Tongue (tissue), 2 donors: ENCODE measurements around a stretch of chr10.

DNA sequence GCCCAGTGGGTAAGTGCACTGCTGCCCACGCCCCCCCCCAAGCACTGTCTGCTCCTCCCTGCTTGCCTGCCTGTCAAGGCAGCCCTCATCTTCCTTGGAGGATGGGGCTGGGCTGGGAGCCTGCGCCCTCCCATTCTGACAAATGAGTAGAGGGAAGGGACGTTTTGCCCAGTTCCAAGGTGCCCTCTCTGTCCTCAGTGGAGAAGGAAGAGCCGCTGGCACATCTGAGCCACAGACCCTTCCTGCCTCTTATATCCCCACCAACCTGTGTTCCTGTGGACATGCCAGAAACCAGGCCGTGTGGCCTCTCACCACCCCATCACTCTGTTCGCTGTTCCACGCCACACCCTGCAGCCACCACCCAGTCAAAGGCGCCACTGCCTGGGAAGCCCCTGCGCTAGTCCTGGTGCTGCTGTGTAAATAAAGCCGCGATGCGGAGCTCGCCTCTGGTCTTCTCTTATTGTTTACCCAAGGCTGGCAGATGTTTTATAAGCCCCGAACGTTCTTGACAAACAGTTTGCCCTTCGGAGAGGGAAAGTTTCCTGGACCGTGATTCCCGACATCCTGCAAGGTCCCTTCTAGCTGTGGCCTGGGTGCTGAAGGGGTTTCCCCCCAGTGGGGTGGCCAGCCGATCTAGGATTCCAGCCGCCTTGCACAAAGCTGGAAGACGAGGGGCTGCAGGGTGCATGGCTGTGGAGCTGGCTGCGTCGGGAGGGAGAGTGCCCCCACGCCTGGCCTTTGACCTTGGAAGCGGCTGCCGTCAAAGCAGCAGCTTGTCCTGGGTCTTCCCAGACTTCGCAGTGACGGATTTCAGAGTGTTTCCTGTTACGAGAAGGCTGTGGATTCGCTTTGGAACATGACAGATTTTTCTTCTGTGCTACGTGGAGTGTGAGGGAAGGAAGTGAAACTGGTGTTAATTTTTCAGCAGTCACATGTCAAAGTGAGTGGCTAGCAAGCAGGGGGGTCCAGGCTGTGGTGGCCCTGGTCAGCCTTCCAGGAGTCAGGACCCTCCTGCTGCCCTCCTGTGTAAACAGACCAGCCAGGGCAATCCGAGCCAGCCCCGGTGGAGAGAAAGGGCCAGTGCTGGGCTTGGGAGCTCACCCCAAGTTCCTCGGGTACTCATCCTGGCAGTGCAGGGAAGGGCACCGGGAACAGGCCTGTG lies 61.5 kb downstream of the LHPP start:
- RAMPAGE, long total RNA = no peak

DNA sequence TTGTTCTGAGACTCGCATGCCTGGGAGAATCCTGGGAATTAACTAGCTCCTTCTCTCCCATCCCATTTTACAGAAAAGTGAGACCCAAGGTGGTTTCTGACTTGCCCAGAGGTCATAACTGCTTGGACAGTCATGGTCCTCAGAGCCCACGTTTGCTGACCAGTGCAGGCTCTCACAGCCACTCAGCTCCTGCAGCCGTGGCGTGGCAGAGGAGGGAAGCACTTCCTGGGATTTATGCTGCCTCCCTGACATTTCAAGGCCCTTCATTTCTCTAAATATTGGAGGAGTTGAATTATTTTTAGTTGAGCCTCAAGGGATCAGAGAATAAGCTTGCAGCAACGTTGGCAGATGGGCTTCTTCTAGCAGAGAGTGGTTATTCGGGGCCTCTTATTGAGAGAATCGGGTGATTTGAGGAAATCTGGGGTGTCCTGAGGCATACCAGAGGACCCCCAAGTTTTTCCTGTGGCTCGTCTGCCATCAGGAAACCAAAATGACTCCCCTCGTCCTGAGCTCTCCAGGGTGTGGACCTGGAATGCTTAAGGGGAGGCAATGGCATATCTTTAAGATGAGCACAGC lies 77.1 kb downstream of the LHPP start:
- RAMPAGE, long total RNA = no peak

DNA sequence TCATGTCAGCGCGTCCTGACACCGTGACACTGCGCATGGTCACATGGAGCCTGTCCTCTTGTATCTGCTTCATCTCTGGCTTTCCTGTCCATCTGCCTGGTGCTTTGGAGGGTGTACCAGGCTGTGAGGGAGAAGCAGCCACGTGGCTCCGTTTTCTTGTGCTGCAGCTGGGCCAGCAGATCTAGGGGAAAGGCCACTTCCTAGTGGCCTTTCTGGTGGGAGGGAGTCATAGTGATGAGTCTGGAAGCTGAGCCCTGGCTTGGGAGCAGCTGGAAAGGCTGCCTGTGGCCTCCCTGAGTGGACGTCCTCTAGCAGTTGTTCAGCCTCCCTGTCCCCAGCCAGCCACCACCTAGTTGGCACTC lies 96.3 kb downstream of the LHPP start:
- RAMPAGE, long total RNA = no peak

DNA sequence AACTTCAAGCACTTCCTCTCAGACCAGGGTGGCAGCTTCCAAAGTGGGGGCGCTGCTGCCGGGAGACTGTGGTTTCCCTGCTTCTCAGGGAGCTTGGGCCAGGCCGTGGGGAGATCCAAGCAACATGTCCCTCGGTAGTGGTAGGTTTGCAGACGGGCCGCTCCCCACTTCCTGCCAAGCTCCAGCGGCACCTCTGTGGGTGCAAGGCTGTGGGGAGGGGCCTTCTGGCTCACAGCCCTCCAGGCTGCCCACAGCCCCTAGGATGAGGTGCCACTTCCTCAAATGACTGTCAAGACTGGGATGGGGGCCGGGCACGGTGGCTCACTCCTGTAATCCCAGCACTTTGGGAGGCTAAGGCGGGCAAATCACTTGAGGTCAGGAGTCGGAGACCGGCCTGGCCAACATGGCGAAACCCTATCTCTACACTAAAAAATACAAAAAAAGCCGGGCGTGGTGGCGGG lies 132.3 kb downstream of the FAM53B start:
- RAMPAGE, long total RNA = no peak

- RAMPAGE, long total RNA = no peak
These were observed 112.1 kb downstream of the FAM53B start for GRCh38 chr10:124631904-124632609.

DNA sequence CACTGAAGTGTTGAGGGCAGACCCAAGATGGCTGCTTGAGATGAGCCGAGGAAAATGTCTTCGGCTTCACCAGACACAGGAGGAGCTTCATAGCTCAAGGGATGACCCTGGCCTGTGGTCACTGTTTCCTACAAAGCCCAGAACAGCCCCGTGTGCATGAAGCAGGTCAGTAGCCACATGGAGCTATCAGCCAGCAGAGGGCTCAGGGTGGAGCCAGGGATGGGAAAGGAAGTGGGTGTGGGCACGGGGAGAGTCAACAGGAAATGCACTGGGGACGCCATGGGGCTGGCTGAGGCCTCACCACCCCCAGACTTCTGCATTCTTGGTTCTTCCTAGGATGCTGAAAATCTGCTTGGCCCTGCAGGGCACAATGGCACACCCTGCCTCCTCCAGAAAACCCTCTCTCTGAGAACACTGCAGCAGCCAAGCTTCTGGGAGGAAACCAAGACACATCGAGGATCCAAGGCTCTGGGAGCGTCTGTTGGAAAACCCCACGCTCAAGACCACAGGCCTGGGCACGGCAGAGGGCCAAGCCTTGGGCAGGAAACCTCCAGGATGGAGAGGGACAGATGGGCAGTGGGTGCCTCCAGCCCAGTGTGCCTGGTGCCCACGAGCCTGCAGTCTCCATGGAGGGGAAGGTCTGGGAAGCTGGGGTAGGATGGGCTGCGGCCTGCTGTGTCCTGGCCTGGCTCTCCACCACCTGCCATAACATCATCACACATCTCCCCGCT lies 96.3 kb downstream of the FAM53B start:
- RAMPAGE, long total RNA = no peak

DNA sequence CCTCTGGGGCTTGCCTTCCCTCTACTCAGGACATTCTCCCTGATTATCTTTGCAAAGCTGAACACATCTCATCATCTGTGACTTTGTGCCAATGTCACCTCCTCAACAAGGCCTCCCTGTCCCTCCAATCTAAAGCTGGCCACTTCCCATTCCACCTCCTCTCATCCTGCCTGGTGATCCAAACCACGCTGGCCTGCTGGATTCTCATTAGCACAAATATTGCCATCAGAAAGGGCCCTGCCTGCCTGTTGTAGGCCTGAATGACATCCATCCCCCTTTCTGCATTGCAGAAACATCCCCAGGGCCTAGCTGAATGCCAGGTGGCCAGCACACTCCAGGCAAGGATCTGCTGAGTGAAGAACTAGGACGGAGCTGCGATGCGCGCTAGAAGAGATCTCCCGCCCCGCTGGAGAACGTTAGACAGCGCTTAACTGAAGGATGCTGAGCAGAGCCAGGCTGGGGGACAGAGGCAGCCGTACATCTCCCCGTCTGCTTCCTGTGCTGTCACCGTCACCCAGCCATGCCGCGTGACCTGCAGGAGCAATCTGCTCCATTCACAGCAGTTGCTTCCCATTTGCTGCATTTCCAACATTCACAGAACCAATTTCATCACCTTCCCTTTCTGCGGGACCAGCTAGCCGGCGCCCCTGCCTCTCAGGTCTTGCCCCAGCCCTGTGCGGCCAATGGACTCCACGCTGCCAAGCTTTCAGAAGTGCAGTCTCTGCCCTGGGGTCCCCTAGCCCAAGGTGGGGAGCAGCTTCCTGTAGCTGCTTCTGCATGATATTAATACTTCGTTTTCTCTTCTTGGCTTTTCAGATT lies 73.3 kb downstream of the FAM53B start:
- RAMPAGE, long total RNA = no peak

- RAMPAGE, long total RNA = no peak
These were observed 57.2 kb downstream of the FAM53B start for GRCh38 chr10:124686657-124687609.

DNA sequence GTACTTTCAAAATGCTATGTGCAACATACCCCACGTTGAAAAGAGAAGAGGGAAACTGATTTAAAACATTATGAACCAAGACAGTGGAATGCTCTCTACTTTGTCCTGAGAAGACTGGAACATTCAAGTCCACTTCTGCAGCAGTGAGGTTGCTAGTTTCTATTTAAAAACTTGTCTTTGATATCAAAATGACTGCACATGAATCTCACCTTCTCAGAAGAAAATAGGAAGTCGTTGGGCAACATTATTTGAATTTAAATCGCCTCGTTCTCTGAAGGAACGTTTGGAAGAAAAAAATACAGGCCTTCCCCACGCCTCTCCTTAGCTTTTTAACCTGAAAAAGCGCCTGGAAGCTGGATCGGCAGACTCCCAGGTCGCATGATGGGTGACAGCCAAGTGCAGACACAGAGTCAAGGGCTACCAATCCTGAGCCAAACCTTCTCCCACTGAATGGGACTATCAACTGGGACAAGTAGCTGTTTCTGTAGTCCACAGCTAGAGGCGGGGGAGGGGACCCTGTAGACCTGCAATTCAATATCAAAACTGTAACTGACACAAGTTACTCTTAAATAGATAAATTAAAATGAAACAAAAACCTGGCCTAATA lies 2.3 kb downstream of the FAM53B start:
- RAMPAGE, long total RNA = no peak

DNA sequence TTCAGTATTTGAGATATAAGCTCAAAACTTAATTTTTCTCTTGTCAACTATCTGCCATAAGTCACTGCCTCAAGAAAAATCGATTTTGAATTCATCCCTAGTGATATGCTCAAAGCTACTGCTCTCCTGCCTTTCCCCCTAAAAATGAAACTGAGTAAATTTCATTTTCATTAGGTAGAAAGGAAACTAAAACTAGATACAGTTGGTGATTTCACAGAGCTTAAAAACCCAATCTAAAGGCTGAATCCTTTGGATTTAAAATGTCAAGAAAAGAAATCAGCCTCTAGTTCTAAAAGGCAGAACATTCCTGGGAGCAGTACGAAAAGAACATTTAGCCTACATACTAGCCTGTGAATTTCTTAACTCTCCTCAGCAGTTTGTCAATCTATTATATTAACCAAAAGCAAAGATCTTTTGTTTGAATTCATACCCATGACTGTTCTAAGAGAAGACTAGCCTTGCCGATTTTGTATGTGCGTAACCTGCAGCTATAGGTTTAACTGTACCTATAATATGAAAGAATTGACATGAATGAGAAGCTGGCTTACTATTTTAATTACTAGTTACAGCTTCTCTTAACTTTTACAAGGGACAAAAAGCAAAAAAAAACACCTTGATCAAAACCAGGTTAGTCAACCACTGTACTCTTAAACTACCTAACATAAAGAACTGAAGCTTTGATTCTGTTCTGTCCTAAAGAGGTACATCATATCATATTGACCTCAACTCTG lies 5.0 kb upstream of the FAM53B start:
- RAMPAGE, long total RNA = no peak

- RAMPAGE, long total RNA = no peak
These were observed 17.8 kb downstream of the ZRANB1 start for GRCh38 chr10:124959585-124960282.

- RAMPAGE, long total RNA = no peak
These were observed 31.7 kb downstream of the CTBP2 start for GRCh38 chr10:124996109-124996575.

DNA sequence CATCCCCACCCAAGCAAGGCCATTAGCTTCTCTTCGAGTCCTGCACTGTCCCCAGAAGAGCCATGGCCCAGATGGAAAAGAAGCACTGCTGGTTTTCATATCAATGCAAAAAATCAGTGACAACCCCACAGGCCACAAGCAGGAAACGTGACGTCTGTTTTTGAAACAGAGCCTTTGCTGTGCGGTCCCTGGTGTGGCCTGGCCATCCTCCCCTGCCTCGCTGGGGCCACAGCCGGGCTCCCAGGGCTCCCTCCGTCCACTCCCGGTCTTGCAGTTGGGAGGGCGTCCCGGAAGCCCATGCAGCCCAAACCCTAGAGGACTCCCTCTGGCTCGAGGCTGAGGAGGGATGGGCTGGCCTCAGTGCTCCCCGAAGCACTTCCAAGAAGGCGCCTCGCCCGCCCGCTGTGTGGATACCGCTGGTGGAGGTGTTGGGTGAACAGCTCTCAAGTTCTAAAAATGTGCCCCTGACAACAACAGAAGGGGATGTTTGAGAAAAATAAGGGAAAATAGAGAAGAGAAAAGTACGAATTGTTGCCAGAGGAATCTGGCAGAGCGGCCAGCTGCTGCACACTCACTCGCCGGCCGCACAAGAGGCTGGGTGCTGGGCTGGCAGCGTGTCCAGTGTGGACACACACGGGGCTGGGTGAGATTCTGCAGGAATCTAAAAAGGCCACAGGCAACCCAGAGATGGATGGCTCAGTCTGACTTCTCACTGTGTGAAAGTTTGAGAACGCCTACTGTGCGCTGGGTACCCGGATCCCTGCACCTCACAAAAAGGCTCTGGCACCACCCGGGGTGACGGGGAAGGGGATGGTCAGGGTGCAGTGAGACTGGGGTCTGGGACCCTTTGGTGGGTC lies 12.4 kb downstream of the CTBP2 start:
- RAMPAGE, long total RNA = no peak

DNA sequence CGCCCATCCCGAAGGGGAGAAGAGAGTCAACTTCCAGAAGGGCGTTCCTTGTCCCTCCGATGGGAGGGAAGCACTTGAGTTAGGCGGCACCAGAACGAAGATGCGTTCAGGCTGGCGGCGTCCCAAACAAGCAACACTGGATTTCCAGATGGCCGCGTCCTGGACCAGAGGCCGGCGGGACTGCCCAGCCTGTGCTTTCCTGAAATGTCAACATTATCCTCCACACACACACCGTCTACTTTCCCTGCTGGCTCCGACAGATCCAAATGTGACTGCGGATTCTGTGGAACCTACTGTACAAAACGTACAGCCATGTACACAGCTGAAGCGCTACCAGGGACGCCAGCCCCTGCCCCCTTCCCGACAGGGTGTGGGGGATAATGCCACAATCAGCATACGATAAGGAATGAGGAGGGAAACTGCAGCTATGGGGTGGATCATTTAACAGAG lies 4.0 kb downstream of the CTBP2 start:
- RAMPAGE, long total RNA = no peak

- RAMPAGE, long total RNA = no peak
These were observed 20.1 kb upstream of the CTBP2 start for GRCh38 chr10:125047857-125048571.

DNA sequence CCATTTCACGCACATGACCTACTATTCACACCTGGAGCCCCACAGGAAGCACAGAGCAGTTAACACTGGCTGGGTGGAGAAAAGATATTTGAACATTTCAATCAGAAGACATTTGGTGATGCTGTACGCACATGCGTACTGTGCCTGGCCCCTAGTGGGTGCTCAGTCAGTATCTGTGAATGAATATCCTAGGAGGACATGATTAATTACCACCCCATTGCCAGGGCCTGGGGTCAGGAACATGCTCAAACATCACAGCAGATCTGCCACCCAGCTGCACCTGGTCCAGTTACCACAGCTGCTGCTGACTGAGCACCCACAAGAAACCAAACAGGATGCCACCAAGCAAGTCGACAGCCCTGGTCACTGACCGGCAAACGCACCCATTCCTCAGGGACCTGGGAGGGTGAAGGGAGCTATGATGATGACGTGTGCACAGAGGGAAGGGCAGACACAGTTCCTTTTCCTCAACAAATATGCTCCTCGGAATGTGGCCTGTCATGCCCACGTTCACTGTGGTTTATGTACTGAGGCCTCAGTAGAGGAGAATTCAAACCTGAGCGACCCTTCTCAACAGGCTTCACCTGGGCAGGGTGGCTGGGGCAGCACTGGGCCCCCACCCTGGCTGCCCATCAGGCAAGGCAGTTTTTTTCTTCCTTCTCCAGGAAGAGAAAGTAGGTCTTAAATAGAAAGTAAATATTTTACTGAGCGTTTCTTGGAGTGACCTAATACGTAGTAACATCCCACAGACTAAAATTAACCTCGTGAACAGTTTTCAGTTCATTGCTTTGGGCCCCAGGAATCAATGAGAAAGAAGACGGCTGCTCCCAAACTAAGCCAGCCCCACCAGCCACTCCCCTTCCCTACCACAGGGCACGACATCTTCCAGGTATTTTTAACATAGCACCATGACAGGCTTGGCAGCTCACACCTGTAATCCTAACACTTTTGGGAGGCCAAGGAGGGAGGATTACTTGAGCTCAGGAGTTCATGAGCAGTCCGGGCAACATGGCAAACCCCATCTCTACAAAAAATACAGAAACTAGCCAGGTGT lies 119.2 kb upstream of the CTBP2 start:
- RAMPAGE, long total RNA = no peak

DNA sequence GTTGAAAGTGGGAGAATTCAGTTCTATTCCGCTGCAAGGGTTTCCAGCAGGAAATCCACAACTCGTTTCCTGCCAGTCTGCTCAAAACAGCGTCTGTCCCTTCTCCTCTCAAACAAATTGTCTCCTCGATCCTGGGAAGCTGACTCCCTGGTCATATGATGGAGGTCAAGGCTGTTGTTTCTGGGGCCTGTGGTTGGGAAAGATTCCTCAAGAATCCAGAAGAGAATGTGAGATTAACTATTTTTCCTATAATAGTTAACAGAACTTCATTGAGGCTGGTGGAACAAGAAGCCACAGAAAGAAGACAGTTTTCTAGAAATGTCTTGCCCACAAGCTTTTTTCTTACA lies 181.7 kb upstream of the CTBP2 start:
- RAMPAGE, long total RNA = no peak

DNA sequence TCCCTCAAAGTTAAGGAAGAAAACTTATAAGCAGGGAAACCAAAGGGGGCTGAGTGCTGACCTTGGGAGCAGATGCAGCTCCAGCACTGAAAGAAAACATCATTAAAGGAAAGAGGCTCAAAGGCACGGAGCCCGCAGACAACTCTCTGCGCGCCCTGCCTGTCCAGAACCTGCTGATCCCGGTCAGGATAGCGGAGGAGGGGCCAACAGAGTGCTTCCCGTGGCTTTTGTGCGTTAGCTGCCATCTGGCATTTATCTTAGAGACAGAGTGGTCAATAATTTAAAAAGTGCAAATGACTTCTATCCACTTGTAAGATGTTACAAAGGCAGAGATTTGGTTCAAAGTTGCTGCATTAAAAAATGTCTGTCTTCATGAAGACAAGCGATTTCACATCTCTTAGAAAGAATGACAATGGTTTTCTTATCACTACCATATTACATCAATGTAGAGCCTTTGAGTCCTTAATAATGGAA lies 162.2 kb downstream of the FANK1 start:
- RAMPAGE, long total RNA = no peak

DNA sequence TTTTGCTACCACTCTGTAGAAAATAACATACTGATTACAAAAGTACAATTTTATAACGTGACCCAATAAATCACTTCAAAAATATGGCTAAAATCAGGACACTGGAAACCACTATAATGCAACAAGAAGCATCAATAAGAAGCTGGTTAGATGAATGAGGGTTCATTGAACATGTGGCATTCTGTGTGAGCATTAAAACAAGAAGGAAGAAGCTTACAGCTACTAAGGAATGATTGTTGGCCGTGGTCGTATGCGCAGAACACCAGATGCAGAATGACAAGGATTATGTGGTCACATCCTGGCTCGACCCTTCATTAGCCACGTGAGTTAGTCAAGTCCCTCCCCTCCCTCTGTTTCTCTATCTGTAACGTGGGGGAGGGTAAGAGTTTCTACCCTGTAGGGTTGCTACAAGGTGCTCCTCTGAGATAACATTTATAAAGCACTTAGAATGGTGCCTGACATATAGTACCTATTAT lies 174.3 kb downstream of the ADAM12 start:
- RAMPAGE, long total RNA = no peak

DNA sequence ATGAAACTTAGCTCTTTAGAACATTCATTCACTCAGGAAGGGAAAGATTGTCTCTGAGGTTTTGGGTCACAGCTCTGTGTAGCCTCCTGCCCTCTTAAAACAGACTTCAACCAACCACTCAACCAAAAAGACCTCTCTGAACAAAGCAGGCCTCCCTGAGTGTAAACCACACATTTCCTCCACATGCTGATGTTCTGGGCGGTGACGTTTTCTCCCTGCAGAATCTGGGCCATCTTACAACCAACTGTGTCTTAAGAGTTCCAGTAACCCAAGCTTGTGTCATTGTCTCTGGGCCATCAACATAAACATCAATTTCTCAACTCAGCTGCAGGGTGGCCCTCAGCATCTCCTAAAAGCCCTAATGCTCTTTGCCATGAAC lies 81.0 kb upstream of the ADAM12 start:
- RAMPAGE, long total RNA = no peak